AG04450 (cell line): Measurements from ENCODE around the gene XRN2.

DNA sequence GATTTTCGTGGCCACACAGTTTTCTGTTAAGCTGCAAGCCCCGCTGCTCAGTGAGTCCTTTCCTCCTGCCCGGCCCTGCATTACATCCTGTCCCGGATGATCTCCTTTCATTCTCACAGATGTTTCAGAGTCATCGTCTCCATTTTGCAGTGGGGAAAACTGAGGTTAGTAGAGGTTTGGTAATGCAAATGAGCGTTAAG, 155.5 kb downstream of the CFAP61 start:
- CAGE, long polyA plus RNA, result no peak
- RRBS, result no CpG with 5 or more reads among the region's 6 CpGs

DNA sequence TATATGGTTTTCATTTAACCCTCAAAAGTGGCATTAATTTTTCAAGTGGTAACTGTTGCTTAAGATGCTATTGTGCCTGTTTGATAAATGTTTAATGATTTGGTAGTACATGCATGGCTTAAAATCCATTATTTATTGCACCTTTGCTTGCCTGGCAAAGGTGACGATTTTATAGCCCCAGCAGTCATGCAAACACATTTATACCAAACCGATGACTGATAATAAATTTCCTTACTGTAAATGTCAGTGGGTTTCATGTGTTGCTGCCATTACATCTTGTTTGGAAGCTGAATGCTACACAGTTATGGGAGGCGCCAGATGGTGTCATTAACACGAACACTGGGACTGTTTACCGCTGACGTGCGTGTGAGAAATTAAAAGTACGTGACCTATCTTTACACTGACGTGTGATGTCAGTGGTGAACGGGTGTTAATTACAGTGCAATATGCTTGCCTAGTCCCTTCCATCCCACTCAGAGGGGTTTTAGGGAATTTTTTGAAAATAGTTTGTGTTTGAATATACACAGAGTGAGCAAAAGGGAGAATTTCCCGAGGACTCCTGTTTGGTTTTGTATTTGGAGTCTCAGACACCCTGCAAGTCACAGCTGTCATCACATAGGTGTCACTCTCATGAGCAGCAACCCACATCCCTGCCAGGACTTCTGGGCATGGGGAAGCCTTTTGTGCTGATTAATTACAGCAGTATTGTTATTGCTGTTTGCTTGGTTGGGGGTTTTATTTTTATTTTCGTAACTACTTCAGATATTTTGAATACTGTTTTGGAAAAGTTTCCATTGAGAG, 151.8 kb upstream of the INSM1 start:
- CAGE, long polyA plus RNA, result no peak
- RRBS, result no CpG with 5 or more reads among the region's 12 CpGs

GRCh38 chr20:20232966-20233416, 134.9 kb upstream of the INSM1 start:
- CAGE, long polyA plus RNA, result no peak
- RRBS, result no CpG with 5 or more reads among the region's 15 CpGs

DNA sequence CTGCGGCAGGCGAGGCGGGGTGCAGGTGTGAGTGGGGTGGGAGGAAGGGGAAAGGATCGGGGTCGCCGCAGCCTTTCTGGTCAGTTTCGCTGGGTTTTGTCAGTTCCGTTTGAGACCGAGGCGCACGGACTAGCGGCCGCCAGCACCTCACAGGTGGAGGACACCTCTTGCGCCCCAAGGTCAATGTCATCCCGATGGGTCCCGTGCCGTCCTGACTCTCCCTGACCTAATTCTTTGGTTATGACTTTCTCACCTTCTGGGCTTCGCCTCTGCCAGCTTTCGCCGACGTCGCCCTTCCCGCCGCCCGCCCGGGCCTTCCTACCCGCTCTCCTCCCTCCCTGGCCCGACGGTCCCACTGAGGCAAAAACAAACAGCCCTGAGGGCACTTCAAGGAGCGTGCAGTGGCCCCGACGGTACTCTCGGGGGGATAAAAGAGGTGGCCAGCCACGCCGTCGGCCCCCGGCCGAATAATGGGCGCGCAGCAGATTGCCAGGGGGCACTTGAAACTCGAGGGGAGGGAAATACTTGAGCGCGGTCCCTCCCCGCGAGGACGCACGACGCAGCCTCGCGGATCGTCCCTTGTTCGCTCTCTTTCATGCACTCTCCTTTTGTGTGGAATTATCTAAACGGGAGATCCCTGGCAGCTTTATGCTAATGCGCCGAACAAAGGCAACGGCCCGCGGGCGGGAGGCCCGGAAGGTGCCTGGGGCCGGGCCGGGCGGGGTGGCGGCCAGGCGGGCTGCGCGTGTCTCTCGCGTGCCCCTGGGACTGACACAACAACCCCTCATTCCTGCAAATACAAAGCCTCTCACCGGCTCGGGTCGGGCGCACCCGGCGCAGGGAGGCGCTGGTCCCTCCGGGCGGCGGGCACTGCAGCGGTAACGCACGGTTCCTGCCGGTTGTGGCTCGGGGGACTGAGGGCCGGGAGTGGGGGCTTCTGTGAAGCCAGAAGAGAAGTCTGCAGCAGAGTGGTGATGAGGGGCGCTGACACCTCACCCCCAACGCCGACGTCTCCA, 3.8 kb upstream of the INSM1 start:
- CAGE, long polyA plus RNA, result no peak
- RRBS, result 9% methylated on average over 16 of the region's 89 CpGs

DNA sequence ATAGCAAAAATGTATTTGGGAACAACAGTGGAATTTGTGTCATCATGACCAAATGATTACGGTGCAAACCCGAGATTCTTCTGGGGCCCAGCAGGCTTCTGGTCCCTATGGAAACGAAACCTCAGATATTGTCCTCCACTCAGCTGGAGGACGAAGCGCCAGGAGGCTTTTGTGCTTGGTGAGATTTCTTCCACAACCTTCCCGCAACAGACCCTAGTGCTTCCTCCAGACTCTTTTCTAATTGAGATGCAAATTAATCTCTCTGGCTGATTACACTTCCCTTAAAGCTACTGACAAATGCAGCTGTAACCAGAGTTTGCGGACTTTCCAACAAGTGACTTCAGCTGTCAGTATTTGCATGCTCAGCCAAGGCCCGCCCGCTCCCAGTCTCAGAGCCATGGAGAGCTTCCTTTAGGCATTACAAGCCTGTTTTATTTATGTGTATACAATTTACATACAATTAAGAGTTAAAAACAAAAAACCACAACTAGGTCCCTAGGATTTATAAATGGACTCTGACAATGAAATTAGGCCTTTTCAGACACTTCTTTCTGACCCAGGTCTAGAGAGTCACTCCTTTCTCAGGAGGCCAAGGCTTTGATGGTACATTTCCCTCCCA, 96.1 kb downstream of the INSM1 start:
- CAGE, long polyA plus RNA, result no peak
- RRBS, result no CpG with 5 or more reads among the region's 9 CpGs

DNA sequence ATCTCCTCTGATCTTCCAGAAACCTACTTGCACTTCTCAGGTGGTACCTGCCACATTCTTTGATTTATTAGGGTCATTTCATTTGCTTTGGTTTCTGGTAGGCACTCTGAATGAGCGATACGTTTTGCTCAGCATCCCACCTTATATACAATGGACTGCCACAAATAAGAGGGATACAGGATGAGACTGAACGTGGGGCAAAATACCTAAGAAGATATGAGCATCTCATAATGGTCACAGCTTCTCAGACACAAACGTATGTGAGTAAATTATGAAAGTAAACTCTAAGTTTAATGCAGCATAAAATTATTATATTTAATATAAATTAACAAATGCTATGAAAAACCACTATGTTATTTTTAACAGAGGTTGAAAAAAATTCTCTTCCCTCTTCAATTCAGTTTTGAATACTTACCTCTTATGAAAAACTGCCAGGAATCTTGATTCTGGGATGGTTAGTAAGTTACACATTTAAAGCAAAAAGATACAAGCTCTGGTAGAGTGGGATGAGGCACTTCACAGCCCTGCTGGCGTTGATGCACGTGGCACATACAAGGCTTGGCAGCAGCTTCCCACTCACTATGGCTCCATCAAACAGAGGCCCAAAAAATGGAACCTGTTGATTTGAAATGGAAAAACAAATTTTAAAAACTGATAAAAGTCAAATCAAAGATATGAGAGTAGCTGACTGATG, 104.6 kb downstream of the INSM1 start:
- CAGE, long polyA plus RNA, result no peak
- RRBS, result no CpG with 5 or more reads among the region's 6 CpGs

DNA sequence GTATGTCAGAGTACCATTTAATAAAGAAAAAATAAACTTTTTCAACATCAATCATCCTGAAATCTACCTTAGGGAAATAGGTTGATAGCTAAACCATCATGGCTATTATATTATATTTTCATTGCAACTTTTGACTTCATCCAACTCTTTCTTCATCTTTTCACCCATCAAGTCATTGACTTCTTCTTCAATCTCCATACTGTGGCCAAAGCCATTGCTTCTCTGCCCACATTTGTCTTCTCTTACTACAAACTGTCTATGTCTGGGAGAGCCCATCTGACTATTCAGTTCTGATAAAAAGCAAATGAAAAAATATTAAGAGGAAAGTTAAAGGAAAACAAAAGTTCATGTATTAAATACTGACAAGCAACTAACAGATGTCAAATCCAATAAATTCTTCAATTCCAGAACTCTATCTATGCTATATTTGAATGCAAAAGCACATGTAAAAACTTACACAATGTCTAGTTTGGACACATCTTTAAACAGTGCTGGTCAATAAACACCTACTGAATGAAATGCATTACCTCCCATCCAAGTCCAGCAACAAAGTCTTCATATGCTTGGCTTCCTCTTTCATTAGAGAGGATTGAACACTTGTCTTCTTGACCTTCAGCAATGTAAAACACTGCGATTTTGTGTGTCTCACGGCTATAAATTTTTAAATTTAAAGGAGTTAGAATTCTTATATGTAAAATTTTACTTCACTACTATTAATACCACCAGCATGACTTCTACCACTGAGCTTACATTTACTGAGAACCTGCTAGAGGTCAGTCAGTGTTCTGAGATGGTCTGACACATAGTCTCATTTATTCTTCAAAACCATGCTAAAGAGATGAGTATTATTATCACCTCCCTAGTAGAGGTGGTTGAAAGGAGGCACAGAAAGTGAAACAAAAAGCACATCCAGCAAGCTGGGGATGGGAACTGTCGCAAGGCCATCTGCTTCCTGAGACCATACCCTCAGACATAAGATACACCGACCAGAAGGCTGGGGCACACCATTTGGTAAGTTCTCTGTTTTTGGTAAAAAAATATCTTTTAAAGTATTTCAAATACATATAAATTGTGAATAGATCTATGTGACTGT, 137.3 kb downstream of the INSM1 start:
- CAGE, long polyA plus RNA, result no peak
- RRBS, result no CpG with 5 or more reads among the region's 4 CpGs

DNA sequence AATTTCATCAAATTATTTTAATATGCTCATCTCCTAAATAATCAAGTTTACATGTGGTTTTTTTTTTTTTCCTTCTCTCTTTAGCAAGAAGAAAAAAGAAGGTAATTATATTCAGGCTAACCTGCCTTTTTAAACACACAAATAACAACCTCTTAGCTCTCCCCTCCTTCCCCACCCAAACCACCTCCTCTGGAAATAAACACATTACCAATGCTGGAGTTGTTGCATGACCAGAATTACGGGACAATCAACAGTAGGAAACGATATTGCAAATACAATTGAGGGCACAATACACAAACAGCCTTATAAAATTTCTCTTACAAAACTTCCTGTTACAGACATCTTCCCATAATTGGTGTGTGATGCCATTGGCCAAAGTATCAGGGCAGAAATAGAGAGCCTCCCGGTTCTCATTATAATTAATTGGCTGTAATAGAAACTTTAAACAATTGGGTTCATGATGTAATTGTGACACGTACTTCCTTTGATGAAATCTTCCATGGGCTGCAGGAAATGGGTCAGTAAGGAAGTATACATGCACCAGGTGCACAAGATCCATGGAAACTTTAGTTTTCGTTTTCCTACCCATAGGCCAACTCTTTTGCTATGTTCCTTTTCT, 40.2 kb upstream of the RALGAPA2 start:
- CAGE, long polyA plus RNA, result no peak
- RRBS, result no CpG with 5 or more reads among the region's 5 CpGs

DNA sequence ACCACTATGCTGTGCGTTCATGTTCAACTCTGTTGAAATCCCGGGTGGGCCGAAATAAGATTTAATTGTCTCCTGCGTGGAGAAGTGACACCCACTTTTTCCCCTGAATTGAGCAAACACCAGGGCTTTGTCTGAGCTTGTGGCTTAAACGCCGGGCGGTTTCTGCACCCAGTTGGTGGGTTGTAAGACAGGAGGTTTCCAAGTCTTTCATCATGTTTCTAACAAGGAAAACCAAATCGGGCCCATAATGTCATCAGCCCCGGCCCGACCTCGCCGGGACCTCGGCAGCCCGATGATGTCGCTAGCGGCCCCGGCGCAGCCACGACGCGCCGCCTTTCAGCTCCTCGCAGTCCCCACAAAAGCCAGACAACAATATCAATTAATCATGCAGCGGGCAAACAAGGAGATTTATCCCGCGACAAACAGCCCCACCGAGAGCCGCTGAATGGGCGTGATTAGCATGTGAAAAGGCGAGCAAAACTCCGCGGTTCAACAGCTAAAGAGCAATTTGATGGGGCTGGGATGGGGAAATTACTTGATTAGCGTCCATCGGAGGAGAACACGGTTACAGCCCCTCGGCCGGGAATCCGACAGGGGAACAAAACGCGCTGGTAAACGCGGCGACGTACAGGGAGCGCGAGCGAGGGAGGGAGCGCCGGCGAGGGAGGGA, 25.1 kb upstream of the KIZ start:
- CAGE, long polyA plus RNA, result no peak
- RRBS, result 5% methylated on average over 16 of the region's 50 CpGs

GRCh38 chr20:21303089-21303924, at the start of gene XRN2:
Gene XRN2 (plus strand): TSS chr20:21303331.
- CAGE, long polyA plus RNA, result start-site peak on the plus strand at chr20:21303308-21303410, 2,644 and 2,898 reads in 2 replicates
- RRBS, result 2% methylated on average over 65 of the region's 84 CpGs

GRCh38 chr20:21472948-21473328, 40.9 kb downstream of the NKX2-2 start:
- CAGE, long polyA plus RNA, result no peak
- RRBS, result no CpG with 5 or more reads among the region's 4 CpGs

DNA sequence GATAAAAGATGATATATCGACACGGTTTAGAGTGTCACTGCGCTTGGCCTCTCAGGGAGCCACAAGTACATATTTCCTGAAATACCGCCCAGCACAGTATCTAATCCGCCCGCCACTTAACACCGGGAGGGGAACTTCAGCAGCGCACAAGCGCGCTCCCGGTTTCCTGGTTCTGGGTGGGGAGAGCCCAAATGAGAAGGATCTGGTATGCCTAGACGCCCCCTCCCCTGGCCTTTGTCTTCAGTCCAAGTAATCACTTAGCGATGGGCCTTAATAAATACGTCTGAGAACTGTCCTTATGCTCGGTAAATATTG, 7.1 kb downstream of the NKX2-2 start:
- CAGE, long polyA plus RNA, result no peak
- RRBS, result no CpG with 5 or more reads among the region's 15 CpGs

GRCh38 chr20:21514621-21515437, 965 bp upstream of the NKX2-2 start:
- CAGE, long polyA plus RNA, result no peak
- RRBS, result 3% methylated on average over 11 of the region's 46 CpGs

GRCh38 chr20:21520503-21521190, 6.8 kb upstream of the NKX2-2 start:
- CAGE, long polyA plus RNA, result no peak
- RRBS, result 3% methylated on average over 3 of the region's 34 CpGs

- CAGE, long polyA plus RNA, result no peak
- RRBS, result 25% methylated on average over 3 of the region's 11 CpGs
Measured at GRCh38 chr20:22430804-22431275, 153.5 kb downstream of the FOXA2 start.

DNA sequence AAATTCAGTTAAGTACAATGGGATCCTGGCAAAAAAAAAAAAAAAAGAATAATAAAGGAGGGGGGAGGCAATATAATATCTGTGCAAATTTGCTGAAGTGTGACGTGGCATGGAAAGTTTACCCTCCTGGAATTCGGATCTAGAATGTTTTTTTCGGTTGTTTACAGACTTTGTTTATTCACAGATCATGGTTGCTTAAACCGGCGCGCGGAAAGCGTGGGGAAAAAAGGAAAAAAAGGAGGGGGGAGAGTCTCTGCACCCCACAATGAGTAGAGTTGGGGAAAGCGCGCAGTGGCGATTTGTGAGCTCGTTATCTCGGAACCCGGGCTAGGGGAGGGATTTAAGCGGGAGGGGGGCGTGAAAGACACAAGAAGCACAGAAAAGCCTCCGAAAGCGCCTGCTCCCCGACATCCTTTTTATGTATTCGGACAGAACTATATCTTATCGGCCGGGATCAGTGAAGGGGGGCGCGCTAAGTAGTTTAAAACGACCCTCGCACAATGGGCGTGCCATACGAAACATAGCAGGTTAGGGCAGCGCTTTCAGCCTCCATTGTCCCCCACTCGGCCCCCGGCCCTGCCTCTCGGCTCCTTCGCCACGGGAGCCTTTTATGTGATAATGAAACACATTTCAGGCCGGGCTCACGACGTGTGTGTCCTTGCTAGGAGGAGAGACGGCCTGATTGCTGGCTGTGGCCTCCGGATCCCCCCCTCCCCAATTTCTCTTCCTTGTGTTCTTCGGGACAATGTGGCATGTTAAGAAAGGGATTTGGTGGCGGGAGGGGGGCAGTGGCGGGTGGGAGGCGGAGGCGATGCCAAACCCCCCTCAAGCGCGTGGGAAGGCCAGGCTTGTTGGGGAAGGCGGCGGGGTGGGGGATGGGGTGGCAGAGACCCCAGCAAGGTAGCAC, 5.4 kb downstream of the FOXA2 start:
- CAGE, long polyA plus RNA, result no peak
- RRBS, result 3% methylated on average over 12 of the region's 48 CpGs

DNA sequence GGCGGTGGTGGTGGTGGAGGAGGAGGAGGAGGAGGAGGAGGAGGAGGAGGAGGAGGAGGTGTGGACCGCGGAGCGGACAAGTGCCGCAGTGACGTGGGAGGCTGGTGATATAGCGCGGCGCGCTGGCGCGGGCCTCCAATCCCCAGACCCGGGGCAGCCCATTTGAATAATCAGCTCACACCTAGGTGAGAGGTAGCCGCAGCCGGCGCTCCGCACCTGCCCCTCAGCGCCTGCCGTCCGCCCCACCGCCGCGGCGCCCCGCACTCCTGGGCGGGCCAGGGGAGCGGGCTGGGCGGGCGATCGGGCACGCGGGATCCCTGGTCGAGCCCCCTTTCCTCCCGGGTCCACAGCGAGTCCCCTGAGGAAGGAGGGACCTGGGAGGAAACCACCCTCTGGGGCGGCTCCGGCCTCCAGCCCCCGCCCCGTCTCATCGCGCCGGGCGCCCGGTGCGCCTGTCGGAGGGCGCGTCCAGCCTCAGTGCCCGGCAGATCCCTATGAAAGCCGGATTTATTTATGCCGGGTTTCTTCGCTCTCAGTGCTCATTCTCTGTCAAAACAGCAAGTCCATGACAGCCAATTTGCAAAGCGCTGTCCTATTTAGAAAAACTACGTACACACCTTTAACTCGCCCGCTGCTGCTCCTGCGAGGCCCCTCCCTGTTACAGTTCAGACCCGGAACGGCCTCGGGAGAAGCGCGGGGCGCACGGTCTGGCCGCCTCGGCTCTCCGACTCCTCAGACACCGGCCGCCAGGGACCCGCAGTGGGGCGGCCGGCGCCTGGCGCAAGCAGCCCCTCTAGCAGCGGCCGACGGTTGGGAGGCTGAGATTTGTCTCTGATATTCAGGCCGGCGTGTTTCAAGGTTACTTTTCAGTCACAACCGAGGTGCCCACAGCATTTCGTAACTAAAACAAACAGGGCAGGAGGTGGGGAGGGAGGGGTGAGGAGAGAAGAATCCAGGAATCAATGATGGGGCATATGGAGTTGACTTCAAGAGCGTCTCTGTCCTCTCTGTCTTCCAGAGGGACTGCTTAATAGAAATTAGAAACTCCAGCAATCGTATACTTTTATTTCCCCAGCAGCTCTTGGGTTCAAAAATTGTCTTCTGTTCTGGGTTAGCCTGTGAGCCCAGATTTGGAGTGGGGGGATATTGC, 661 bp upstream of the FOXA2 start:
- CAGE, long polyA plus RNA, result no peak
- RRBS, result 5% methylated on average over 26 of the region's 83 CpGs

DNA sequence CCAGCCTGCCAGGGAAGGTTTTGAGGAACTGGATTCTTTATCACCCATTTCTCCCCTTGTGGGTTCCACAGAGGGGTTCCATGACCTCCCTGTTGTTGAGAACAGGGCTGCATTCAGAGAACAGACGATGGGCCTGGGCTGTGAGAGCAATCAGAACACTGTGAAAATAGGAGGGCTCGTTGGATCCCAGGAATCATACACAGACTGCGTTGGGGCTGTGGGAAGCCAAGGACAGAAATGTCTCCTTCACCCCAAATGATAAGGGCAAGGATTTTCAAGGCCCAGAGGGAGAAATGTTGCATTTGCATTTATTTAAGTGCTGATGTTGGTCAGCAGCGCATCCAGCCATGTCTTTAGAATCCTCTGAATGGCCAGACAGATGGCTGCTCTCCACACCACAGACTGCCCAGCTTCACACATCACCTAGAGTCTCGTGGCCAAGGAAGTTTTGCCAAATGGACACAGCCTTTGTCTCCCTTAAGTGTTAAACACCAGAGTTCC, 4.5 kb downstream of the CD93 start:
- CAGE, long polyA plus RNA, result no peak
- RRBS, result no CpG with 5 or more reads among the region's 5 CpGs

DNA sequence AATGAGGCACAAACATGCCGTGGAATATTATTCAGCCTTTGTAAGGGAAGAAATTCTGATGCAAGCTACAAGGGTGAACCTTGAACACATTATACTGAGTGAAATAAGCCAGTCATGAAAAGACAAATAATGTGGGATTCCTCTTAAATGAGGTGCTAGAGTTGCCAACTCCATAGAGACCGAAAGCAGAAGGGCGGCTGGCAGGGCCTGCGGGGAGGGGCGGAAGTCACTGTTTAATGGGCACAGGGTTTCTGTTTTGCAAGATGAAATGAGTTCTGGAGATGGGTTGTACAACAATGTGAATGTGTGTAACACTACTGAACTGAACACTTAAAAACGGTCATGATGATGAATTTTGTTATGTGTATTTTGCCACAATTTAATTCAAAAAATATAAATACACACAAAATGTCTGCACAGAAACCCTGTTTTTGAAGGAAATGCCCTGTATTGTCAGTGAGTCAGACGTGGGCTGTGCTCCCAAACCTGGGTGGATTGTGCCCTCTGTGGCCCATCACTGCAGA, 49.6 kb upstream of the CD93 start:
- CAGE, long polyA plus RNA, result no peak
- RRBS, result no CpG with 5 or more reads among the region's 7 CpGs

GRCh38 chr20:23161935-23162618, 76.0 kb upstream of the CD93 start:
- CAGE, long polyA plus RNA, result no peak
- RRBS, result no CpG with 5 or more reads among the region's 12 CpGs